ENCODE measurements around a stretch of chr17.

DNA sequence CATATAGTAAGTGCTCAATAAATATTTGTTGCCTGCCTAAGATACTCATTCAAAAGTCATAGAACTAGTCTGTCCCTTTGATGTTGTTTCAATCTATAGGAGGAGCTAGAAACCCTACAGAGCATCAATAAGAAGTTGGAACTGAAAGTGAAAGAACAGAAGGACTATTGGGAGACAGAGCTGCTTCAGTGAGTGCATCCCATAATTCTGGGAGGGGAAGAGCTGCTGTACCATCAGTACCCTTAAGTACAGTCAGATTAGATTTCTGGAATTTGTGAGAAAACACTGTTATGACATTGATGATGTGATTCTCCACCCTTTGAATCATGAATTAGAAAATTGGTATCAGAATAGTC, 20.1 kb downstream of the CALCOCO2 start:
- PRO-cap, result no peak
- RAMPAGE, long total RNA, result no peak

- PRO-cap, result no peak
- RAMPAGE, long total RNA, result no peak
Observed at GRCh38 chr17:48912700-48913335, 4.6 kb downstream of the UBE2Z start.

DNA sequence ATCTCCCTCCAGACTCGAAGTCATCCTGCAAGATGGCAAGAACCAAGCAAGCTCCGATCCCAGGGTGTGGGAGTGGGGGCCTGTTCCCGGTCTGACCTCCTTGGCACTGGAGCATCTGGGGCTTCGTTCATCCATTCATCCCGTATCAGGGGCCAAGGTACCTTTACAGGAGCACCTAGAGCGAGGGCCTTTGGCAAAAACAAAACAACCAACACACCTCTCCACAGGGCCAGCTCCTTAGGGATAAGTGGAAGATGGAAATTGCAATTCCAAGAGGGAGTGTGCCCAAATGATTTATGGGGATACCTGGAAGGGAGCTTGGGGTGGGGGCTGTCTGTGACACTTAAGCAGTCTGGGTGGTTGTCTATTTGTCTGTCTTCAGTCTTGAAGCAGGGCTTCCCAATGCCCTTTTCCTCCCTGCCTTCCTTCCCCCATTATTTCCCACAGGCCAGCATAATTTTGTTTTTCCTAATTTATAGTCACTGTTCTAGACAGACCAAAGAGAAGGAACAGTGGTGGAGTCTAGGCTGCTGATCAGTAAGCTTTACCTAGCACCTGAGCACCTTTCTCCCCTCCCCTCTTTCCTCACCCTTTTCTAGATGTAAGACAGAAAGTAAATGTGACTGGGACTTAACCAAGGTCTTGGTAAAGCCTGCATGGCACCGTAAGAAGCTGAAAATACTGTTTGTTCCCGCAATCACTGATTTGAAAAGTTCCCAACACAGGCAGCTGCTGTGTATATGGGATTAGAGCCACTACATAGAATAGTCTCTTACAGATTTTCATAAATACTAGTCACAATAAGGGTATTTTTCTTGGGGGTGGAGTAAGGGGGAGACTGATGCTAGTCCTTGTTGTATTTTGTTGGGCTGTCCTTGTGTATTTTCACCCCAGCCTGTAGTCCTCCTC, 17.2 kb downstream of the SNF8 start:
- PRO-cap, result no peak
- RAMPAGE, long total RNA, result no peak

DNA sequence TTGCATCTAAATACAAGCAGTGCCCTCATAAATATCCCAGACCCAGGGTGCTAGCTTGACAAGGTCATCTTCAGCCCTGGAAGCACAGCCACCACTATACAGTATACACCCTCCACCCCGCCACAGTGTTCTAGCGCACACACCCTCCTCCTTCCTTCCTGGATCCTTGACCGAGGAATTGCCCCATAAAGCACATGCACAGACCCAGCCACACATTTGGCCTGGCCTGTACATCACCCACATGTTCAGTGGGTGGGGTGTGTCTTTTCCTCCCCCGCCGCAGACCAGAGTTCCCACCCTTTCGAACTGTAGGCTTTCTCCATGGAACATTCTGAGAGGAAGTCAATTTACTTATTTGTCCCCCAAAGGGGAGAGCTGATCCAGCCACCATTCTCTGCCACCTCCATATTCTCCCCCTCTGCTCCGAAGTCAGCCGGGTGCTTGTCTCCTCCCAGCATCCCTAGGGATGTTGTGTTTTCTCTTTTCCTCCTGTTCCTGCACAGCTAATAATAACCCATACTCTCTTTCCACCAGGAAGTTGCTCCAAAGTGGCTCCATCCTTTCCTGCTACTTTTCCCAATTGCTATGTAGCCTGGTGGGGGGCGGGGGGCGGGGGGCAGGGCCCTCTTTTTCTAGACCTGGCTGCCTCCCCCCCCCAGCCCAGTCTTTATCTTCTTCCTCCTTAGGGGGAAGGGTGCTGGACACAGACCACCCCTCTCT, 6.6 kb downstream of the ABI3 start:
- PRO-cap, result no peak
- RAMPAGE, long total RNA, result no peak

GRCh38 chr17:49248062-49248503, 17.5 kb upstream of the PHOSPHO1 start:
- PRO-cap, result no peak
- RAMPAGE, long total RNA, result no peak

DNA sequence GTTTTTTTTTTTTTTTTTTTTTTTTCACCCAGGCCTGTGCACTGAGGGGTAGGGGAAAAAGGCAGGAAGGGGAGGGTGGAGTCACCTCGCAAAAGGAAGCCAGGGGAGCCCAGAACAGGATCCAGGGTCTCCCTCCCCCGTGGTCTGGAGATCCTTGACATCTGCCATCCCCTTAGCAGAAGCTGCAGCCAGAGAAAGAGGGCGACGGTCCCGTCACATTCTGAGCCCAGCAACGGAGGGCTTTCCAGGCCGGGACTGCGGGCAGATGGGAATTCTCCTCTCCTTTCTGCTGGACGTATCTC, 29.1 kb upstream of the PHOSPHO1 start:
- PRO-cap, result no peak
- RAMPAGE, long total RNA, result no peak

DNA sequence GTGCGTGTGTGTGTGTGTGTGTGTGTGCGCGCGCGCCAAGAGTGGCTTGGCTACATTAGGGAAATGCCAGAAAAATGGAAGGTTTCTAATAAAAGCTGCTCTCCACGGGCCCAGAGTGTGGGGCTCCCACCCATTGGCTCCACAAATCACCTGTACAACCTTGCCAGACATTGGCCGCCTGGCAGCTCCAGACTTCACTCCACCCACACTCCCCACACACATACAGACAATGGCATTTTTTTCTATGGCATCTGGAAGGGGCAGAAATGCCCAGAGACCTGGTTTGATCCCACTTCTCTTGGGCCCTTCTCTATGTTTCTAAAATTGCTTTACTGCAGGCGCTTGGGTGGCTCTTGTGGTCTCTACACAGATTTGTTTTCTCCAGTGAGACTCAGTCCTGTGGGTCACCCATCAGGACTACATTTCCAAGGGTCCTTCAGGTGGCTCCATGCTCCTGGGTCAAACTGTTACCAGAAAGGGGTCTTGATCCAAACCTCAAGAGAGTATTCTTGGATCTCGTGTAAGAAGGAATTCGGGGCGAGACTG, 30.5 kb upstream of the PHOSPHO1 start:
- PRO-cap, result no peak
- RAMPAGE, long total RNA, result no peak

- PRO-cap, result no peak
- RAMPAGE, long total RNA, result no peak
Observed at GRCh38 chr17:49360426-49360827, 1.6 kb downstream of the ZNF652 start.

DNA sequence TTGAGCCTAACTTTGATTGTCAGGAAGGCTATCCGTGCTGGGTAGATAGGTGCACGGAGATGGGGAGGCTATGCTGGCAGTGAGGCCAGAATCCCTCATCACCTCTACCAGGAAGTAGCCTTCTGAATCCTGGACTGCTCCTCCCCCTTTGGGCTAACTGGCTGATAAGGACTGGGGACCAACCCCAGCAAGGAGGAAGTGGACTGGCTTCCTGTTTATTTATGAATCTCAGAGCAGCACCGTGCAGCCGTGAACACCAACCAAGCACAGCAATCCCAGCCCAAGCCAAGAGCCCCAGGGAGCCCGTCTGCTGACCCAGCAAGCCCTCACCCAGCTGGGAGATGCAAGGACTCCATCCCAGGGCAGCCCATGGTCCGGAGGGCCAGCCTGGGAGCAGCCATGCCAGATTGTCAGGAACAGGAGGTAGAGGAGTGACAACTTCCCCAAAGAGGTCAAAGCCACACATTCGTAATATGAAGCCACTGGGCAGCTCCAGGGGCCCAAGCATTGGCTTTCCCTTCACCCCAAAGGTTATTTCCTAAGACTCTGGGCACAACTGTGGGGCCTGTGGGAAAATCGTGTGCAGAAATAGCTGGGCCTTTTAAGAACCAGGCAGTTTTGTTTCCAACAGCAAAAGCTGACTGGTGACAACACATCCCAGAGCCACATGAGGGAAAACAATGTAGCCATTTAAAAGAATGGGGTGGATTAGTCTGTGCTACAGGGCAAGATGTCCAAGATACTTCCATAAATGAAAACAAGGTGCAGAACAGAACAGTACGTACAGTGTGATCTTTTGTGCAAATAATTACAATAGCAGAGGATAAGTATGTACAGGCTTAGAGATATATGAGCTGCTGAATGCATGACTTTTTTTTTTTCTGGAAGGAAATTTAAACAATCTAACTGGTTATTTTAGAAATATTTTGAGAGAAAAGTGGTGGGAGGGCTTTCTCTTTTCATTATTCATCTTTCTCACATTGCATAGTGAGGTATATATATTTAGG, 23.9 kb downstream of the PHB1 start:
- PRO-cap, result no peak
- RAMPAGE, long total RNA, result no peak

- PRO-cap, result no peak
- RAMPAGE, long total RNA, result no peak
Observed at GRCh38 chr17:49438255-49438984, 23.7 kb upstream of the PHB1 start.

DNA sequence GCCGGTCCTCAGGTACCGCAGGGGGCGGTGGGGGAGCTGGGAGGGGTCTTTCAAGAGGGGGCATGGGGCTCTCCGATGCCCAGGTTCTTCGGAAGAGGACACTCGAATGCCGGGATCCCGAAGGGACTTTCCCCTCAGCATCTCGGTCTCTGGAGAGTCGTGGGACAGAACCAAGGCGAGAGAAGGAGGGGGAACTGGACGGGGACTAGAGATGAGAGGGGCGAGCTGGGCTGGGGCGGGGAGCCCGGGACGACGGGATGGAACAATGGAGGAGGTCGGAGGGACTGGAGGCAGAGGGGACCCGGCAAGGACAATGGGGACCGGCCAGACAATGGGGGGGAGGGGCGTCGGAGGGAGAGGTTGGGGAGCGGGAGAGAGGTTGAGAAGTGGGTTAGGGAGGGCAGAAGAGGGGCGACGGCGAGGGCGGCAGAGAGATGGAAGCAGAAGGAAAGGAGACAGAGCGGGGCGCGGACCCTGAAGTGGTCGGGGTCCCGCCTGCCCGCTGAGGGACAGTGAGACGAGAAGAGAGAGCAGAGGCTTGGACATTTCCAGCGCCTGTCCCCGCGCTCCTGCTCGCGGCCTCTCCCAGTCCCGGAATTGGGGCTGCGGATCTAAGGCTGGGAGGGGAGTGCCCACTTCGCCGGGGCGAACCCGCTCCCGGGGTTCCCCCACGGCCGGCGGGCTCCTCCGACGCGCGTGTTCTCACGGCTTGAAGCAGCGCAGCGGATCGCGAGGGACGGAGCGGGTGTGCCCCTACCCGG, 797 bp downstream of the NGFR start:
- PRO-cap, result no peak
- RAMPAGE, long total RNA, result no peak

DNA sequence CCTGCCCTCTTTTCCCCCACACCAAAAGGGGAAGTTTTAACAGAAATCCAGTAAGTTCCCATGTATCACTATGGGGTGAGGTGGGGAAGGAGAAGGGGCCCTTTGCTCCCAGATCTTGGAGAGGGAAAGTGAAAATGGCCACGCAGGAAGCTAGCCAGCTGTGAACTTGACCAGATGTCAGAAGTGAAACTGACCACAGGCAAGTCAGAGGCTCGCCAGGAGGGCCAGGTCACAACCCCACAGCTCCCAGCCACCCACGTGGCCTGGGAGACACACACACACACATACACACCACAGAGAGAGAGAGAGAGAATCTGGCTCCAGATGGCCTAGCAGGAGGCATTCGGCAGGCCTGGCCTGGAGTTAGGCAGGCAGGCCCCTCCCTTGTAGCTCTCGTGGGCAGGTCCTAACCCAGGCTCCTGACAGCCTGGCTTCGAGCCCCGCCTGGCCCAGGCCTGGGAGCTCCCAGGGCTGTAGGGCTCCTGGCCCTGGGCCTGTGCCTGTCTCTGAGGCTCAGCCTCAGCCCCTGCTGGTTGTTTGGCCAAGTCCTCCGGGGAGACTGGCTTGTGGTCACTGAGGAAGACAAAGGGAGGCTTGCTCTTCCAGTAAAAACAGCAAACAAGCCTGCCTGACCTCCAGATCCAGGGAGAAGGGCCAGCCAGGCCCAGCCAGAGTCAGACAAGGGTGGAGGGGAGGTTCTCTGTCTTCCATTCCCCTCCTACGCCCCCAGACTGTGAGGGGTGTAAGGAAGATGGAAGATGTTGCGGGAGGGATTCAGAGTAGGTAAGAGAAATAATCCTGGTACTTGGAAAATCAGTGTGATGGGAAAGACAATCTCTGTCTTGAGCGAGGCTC, 20.2 kb downstream of the NGFR start:
- PRO-cap, result no peak
- RAMPAGE, long total RNA, result no peak

DNA sequence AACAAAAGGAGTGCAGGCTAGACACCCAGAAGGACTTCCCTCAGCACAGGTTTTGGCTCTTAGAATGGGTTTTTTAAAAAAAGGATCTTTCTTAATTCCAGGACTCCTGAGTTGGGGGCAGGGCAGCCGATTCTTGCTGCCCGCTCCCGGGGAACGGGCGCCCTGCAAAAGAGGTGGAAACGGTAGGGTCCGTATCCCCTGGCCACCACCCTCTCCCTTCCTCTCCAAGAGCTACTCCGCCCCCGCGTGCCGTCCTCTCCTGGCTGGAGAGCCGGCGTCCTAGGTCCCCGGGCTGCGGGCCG, 419 bp upstream of the NXPH3 start:
- PRO-cap, result no peak
- RAMPAGE, long total RNA, result no peak

DNA sequence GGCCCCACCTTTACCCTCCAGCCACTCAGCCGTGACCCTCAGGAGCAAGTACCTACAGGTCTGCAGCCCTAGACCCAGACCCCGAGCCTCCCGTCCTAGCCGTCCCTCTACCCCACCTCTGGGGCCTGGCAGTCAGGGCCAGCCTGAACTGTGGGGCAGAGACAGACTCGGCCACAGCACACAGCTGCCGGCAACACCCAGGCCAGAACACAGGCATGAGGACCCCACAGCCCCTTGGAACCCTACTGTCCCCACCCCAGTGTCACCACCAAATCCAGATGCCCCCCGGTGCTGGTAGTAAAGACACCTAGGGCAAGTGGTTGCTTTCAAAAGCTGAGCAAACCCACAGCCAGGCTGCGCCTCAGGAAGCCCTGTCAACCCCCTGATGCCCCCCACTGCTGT, 1.4 kb downstream of the NXPH3 start:
- PRO-cap, result no peak
- RAMPAGE, long total RNA, result no peak

DNA sequence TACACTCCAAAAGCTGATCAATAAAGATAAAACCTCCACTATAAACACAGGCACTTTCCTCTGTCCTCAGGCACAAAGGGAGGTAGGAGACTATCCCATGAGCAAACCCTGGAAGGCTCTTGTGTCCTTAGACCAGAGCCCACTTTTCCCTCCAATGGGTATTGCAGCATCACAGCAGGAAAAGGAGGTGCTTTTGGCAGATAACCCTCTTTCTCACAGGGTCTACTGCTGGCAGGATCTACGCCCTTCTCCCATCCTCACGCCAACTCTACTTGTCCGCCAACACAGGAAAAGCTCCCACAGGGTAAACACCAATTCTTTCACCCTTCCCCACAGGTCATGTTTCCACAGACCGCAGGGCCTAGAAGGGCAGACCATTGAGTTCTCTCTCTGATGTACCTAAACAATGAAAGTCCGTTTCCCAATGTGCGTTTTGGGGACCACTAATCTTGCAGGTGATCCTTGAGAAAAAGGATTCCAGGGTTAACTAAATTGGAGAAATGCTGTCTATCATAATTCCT, 28.8 kb downstream of the NXPH3 start:
- PRO-cap, result no peak
- RAMPAGE, long total RNA, result no peak

GRCh38 chr17:49609150-49609490, 33.4 kb downstream of the NXPH3 start:
- PRO-cap, result no peak
- RAMPAGE, long total RNA, result no peak

DNA sequence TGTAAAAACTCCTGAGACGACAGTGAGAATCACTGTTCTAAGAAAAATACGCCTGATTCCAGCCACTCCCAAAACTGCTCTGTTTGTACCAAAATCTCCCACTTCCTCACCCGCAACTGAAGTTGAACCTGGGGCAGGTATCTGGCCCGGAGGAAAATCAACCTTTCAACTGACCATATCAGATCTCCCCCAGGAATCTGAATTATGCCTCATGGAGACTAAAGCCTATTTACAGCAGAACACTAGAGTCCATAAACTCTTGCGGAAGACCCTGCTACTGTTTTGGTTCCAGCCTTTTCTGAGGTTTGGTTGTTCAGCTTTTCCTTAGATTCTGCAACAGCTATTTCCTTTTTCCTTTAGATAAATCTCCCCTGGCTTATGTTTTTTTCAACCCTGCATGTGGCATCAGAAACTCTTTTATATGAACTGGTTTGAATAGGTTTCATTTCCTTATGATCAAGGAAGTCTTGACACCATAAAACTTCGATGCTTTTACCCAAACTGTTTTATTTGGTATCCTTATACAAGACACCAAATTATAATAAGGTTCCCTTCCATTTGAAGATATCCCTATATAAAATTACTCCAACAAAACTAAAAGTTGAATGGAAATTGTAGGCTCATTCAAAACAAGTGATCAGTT, 13.2 kb downstream of the SPOP start:
- PRO-cap, result no peak
- RAMPAGE, long total RNA, result no peak

GRCh38 chr17:49704060-49704308, 3.8 kb downstream of the SLC35B1 start:
- PRO-cap, result no peak
- RAMPAGE, long total RNA, result no peak

DNA sequence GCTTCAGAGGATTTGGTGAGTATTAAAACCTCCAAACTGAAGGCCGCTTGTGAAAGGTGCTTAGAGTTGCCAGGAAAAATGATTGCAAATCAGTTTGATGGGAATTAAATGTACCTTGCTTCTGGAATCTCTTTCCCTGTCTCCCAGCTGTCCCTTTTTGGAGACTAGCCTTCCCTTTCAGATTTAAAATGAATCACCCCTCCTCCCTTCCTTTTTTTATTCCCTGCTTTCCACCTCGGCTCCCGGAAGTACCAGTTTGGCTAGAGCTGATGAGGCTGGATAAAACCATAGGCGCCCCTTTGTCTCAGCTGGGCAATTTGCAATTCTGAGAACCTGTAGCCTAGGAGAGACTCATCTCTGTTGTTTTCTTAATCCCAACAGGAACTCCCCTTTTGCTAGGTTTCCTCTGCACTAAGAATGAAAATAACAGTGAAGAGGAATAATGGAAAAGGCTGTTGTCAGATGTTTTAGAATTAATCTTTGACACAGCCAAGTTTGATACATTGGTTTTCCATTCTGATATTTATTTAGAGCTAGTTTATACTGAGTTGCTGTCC, 27.5 kb downstream of the KAT7 start:
- PRO-cap, result no peak
- RAMPAGE, long total RNA, result no peak

GRCh38 chr17:49910627-49911173, 58.3 kb upstream of the DLX4 start:
- PRO-cap, result no peak
- RAMPAGE, long total RNA, result no peak